Measurements from ENCODE around the genes ANKRD60, APCDD1L and ATP5F1E.

- RRBS, result no CpG with 5 or more reads among the region's 4 CpGs
Measured at GRCh38 chr20:58074186-58074562, 76.5 kb upstream of the C20orf85 start.

- RRBS, result no CpG with 5 or more reads among the region's 8 CpGs
Measured at GRCh38 chr20:58135528-58135885, 15.2 kb upstream of the C20orf85 start.

DNA sequence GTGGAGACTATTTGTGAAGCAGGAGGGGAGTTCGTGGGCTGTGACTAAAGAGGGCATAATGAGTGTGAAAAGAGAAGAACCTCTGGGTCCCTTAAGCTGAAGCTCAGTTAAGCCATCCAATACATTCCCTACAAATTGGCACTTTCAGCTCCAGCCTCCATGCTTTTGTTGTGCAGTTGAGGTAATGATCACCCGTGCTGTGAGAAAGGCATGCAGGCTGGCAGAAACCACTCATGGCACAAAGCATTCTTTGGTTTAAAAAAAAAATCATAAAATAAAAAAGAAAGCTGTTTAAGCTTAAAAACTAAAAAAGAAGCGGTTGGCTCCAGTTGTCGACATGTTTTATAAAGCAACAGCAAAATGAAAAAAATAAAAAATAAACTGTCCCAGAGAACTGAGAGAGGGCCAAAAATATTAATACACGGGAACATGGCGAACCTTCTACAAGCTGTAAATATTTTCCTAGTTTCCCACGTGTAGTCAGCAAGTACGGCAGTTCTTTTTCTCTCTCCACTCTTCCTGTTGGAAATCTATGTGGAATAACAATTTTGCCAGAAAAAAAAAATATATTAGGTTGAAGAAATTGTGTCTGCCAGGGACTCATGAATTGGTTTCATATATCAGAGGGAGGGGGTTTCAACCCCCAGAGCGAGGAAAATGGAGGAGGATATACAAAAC is 4.5 kb upstream of the C20orf85 start:
- RRBS, result no CpG with 5 or more reads among the region's 9 CpGs

GRCh38 chr20:58228186-58229326 is at the start of gene ANKRD60:
Gene ANKRD60 (minus strand): TSS chr20:58228653.
- RRBS, result 2% methylated on average over 8 of the region's 104 CpGs

- RRBS, result no CpG with 5 or more reads among the region's 9 CpGs
Measured at GRCh38 chr20:58310377-58311119, 1.0 kb downstream of the RAB22A start.

DNA sequence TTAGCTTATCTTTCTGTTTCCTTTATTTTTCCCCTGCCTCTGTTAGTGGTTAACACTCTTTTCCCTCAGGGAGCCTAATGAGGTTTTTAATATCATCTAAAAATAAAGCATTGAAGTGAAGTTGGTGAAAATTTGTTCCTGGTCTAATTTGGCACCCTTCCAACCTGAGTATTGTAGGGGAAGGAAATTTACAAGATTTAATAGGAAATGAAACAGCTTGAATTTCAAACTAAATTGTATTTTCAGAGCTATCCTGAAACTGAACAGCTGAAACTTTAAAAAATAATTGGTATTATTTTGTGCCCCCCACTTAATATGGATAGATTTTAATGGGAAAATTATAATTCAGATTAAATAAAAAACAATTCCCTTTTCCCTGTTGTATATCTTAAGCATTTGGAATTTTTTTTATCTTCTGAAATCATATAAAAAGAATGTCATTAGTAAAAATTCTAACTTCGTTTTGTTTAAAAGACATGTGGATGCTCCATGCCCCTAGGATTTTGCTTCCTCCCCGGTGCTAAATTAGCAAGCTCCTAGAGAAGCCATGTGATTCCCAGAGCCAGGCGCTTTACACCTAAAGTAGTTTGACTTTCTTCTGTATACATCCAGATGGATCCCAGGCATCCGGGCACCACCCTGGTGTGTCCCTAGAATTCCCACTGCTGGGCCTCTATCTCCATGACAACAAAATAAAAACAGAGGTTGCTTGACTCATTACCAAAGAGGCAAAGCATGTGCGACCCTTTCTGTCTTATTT is 27.8 kb upstream of the VAPB start:
- RRBS, result no CpG with 5 or more reads among the region's 5 CpGs

GRCh38 chr20:58515161-58515622 is at the start of gene APCDD1L:
Gene APCDD1L (minus strand): TSS chr20:58515399.
- RRBS, result no CpG with 5 or more reads among the region's 19 CpGs

GRCh38 chr20:58623651-58624515 is 27.2 kb upstream of the STX16 start:
- RRBS, result no CpG with 5 or more reads among the region's 29 CpGs

DNA sequence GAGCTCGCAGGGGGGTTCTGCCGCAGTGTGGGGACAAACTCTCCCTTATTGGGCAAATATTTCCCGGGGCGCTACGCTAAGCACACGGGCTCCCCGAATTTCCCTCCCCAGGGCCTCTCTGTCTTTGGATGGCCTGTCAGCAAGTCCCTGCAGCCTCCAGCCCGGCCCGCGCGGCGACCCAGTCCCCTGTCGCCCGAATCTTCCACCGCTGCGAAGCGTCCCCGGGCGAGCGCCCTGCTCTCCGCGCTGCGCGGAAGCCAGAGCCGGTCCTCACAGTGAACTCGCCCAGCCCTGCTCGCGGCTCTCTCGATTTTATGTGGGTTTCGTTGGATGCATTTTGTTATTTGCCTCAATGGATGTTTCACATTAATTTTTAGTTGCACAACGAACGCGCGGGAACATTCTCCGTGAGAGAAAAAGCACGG is 1.6 kb upstream of the STX16 start:
- RRBS, result 16% methylated on average over 18 of the region's 36 CpGs

DNA sequence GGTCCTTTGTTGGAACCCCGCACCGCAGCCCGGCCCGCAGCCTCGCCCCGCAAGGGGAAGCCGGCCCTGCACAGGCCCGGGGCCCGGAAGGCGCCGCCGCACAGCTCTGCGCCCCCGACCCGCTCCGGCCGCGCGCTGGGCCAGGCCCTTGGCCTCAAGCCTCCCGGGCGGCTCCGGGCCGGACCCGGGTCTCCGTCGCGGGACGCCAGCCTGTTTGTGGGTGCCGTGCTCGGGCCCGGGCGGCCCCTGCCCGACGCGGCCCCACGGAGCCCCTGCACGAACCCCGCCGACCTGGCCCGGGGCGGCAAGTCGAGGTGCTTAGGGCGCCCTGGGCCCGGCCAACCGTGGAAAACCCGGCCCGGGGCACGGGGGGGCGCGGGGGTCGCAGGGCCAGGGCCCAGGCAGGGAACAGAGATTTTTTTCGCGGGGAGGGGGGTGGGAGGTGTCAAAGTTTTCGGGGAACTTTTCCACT is 907 bp upstream of the STX16 start:
- RRBS, result 2% methylated on average over 33 of the region's 54 CpGs

GRCh38 chr20:58890234-58890719 is 944 bp upstream of the GNAS start:
- RRBS, result 8% methylated on average over 8 of the region's 74 CpGs

DNA sequence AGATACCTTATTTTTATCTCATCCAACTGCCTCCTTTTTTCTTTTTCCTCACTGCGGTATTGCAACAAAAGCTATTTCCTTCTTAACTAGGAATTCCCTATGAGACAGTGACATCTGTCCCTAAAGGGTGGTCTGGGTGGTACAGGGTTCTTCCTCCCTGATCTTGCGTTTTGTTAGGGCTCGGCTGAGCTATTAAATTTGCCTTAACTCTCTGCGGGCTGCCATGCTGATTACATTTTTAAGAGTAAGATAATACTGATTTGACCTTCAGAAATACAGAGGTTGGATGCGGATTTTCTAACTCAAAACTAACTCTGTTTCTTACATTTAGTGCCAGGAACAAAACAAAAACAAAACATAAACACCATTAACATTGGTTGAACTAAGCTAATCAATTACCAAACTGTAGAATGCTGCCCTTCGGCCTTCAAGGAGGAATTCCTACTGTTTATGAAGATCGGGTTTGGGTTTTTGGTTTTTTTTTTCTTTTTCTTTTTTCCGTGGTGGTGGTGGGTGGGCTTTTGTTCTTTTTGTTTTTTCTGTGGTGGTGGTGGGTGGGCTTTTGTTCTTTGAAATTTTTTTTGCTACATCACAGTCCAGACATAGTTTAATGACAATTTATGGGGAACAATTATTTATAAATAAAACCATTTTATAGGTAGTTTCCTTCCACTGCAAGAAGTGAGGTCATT is 6.7 kb downstream of the GNAS start:
- RRBS, result no CpG with 5 or more reads among the region's 8 CpGs

GRCh38 chr20:58911448-58912188 is 20.4 kb downstream of the GNAS start:
- RRBS, result no CpG with 5 or more reads among the region's 7 CpGs

DNA sequence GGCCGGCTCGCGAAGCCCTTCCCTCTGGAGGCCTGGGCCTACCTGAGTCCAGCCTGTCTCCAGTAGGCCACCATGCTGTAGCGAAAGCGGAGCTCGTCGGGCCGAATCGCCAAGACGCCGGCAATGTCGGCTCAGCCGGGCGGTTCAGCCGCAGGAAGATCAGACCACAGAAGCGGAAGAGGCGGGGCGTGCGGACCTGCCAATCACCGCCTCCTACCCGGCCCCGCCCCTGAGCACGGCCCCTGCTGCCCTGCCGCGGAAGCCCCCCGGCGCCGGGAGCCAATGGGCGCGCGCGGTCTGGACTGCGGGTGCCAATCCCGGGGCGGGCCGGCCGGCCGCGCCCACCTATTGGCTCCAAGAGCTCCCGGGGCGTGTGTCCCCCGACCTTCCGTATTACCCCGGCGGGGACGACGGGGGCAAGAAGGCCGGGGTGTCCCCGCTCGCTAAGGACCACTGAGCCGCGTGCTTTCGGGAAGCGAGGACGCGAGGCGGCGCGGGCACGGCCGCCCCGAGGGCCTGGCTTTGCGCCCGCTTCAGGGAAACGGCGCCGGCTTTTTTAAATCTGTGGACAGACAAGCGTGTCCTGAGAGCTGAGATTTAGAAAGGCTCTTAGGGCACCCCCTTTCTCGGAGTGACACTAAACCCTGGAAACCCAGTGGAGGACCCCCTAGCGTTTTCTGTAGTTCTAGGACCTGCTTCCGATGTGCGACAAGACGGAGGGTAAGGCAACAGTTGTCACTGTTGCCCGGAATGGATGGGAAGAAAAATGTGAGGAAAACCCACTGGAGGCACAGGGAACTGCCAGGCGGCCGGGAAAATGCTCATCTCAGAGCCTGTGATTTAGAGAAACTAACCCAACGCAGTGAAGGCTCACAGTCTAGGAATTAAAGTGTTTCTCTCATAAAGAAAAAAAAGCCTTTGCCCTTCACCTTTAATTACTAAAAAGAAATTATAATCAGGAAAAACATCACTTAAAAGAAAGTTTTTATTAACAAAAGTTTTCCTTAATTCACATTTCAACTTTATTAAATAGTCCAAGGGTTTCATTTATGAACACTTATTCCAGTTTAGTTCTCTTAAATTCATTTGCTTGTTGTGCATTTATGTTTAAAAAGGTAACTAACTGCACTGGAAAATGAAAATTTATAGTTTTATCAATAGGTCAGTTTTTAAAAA is at the start of gene ATP5F1E:
Gene ATP5F1E (minus strand): TSS at position 158 of the 1,176 bp plus-strand sequence.
- RRBS, result 2% methylated on average over 22 of the region's 77 CpGs

- RRBS, result no CpG with 5 or more reads among the region's 20 CpGs
Measured at GRCh38 chr20:59145642-59146374, 17.8 kb upstream of the ZNF831 start.

DNA sequence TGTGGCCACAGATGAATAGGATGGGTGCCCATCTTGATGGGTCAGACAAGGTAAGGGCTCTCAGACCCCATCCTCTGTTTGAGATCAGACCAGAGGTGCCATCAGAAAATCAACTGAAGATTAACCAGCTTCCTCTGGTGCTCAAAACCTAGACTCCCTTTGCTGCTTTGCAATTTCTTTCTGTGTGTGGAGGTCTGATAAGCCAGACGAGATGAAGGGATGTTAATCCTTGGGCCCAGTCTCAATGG is 14.6 kb upstream of the ZNF831 start:
- RRBS, result no CpG with 5 or more reads among the region's 1 CpG

DNA sequence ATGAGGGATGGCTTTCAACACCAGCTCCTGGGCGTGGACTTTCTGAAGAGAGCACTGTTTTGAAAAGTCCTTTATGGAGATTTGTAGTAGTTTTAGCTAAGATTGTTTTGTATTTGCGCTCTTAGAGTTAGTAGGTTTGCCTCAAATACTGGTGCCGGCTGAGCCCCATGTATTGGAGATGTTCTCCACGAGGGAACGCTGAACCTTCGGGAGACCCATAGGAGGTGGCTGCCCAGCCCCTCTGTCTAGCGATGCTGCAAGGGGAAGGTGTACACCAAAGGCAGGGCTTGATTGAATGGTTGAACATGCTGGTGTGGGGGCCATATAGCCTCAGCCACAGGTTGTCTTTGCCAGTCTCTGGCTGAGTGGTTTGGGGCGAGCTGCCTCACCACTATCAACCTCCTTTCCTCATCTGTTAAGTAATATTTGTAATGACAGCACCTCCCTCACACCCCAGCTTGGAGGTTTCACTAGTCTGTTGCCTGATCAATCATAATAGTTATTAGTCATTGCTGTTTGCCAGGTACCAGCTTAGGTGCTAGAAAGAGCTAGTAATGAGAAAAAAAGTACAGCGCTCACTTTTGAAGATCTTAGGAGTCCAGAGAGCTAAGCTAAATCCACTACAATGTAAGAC is 11.9 kb upstream of the ZNF831 start:
- RRBS, result no CpG with 5 or more reads among the region's 9 CpGs

DNA sequence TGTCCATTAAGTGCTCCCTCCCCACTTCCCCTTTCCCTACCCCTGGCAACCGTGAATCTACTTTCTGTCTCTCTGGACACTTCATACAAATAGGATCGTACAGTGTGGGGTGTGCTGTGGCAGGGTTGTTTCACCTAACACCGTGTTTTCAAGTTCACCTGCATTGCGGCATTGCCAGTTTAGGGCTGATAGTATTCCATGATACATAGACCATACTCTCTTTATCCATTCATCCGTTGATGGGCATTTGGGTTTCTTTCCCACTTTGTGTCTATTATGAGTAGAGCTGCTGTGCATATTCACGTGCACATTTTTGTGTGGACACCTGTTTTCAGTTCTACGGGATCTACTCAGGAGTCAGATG is 118.9 kb downstream of the PHACTR3 start:
- RRBS, result no CpG with 5 or more reads among the region's 7 CpGs

DNA sequence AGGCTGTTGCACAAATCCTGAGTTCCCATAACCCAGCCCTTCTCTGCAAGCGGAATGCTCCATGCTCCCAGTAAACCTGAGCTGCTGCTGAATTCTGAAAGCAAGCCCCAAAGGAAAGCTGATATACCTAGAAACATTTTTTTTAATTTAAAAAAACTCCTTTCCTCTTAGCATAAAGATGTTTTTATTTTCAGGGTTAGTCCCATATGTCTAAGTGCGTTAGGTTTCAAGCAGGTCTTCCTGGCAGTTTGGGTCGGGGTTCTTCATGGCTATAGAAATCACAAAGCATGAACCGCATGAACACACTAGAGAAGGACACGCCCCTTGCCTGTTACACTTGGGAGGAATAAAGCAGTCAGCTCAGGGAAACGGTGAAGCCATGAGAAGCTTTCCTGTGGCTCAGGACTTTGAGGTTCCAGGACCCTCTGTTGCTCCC is 96.8 kb downstream of the SYCP2 start:
- RRBS, result no CpG with 5 or more reads among the region's 6 CpGs

DNA sequence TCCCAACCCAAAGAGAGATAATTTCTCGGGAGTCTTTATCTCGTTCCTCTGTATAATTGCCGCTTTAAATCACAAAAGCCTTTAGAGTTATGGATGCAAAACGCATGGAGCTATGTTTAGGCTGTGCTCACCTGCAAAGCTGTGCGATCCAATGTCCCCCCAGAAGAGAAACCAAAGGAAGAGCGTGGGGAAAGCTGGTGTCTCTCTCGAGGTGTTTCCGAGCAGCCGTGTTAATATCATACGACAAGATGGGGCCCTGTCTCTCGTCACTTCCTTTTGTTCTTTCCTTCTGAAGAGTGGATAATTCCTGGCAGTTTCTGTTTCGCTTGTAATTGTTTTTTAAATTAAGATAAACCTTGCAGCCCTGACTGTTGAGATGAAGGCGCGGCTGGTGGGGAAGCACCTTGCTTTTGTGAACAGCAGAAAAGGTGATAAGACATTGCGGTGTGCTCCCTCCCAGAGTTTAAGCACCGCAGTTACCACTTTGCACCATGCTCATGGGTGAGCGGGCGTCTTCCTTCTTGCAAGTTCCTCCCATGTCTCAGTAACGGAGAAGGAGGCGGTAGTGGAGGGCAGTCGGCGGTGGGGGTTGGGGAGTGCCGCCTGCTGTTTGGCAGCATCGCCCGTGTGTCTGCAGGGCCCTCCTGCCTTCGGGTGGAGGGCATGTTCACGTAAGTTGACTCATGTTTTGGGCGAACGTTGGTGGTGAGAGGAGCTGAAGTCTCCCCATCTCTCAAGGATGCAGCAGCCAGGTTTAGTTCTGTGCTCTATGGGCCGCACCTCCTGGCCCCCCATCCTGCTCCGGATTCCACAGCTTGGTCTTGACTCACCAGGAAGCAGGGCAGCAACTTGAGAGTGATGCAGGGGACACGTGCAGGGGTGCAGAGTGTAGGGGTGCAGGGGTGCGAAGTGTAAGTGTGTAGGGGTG is 345.9 kb downstream of the TAF4 start:
- RRBS, result no CpG with 5 or more reads among the region's 33 CpGs